Skeletal muscle satellite cell (primary cell): Measurements from ENCODE around the genes SMTNL2, TM4SF5, CHRNE, CAMTA2, ZNF594 and WSCD1.

- CAGE, long polyA plus RNA, result no peak
Observed at GRCh38 chr17:4584306-4585086, at the start of gene SMTNL2. Gene SMTNL2, plus strand, starts transcription at chr17:4584529.

- CAGE, long polyA plus RNA, result no peak
Observed at GRCh38 chr17:4708325-4708882, 2.0 kb upstream of the ARRB2 start.

DNA sequence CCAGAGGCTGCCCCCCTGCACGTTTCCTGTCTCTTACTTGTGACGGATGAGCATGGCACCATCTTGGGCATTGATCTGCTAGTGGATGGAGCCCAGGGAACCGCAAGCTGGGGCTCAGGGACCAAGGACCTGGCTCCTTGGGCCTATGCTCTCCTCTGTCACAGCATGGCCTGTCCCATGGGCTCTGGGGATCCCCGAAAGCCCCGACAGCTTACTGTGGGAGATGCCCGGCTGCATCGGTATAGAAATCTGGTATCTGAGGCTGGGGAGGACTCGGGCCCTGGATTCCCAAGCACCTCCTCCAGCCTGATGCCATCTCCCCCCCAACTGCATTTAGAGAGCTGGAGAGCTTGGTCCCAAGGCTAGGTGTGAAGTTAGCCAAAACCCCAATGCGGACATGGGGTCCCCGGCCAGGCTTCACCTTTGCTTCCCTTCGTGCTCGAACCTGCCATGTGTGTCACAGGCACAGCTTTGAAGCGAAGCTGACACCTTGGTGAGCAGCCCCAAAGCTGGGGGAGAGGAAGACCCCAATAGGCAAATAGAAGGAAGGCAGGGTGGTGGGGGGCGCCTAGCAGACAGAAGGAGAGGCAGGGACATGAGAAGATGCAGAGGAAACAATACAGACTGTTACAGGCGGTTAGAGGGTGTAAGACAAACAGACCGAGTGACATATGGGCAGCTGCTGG, 2.0 kb upstream of the CXCL16 start:
- CAGE, long polyA plus RNA, result no peak

GRCh38 chr17:4771556-4772268, at the start of gene TM4SF5:
Gene TM4SF5, plus strand, starts transcription at chr17:4771886.
- CAGE, long polyA plus RNA, result no peak

- CAGE, long polyA plus RNA, result no peak
Observed at GRCh38 chr17:4881296-4882148, 17.8 kb upstream of the C17orf107 start.

DNA sequence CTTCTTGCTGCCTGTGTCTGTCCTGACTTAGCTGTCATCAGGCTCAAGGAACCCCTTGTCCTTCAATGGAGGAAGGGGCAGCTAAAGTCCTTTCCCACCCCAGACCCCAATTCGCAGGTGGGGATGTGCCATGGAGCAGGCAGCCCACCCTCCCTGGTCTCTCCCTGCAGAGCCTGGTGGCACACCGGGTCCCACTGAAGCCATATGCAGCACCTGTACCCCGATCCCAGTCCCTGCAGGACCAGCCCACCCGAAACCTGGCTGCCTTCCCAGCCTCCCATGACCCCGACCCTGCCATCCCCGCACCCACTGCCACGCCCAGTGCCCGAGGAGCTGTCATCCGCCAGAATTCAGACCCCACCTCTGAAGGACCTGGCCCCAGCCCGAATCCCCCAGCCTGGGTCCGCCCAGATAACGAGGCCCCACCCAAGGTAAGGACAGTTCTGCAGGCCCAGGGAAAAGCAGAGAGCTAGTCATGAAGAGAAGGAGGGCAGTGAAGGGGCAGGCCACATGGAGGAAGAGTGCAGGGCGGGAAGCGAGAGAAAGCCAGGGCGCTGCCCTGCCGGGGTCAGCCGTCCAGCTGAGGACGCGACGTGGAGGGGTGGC, 7.9 kb upstream of the C17orf107 start:
- CAGE, long polyA plus RNA, result no peak

DNA sequence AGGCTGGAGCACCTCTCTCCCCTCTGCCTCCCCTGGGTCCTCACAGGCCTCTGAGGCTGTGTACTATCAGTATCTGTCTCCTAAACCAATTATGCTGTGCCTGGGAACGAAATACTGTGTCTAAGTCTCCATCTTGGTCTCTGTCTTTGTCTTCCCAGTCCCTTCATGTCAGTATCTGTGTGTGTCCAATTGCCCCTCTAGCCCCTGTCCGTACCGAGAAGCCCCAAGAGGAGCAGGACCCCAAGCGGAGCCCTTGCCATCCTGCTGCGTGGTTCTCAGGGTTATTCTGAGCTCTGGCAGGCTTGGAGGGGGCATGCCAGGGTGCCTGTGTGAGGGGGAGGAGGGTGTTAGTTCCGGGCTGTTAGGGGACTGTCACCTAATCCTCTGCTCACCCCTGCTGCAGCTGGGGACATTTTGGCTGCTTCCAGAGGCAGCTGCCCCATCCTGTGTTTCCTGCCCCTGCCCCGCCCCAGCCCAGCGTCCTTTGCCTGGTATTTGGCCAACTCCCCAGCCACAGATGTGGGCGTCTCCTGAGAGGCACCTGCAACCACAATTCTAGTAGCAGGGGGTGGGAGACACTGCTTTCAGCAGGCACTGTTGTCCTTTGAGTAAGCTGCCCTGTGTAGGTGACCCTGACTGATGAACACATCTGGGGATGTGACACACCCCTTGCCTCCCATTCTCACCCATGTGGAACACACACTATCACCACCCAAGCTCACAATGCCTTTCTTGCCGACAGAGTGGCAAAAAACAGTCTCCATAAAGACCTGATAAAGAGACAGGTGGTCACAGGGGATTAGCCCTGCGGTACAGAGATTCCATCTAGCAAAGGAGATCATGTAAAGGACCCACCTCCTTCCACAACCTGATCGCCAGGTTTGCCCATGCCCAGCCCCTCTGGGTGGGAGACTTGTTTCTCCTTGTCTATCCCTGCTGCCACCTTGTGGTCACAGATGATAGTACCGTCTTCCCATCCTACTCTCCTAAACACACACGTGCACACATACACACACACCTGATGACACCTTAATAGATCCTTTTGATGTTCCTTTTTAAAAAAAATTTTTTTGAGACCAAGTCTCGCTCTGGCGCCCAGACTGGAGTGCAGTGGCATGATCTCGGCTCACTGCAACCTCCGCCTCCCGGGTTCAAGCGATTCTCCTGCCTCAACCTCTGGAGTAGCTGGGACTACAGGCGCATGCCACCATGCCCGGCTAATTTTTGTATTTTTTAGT, at the start of gene CHRNE:
Gene CHRNE (minus strand): TSS at position 295 of the 1,238 bp plus-strand sequence.
- CAGE, long polyA plus RNA, result no peak

GRCh38 chr17:4968905-4969825, 1.5 kb upstream of the SPAG7 start:
- CAGE, long polyA plus RNA, result start-site peak on the minus strand at chr17:4969294-4969437, 198 and 94 reads in 2 replicates

DNA sequence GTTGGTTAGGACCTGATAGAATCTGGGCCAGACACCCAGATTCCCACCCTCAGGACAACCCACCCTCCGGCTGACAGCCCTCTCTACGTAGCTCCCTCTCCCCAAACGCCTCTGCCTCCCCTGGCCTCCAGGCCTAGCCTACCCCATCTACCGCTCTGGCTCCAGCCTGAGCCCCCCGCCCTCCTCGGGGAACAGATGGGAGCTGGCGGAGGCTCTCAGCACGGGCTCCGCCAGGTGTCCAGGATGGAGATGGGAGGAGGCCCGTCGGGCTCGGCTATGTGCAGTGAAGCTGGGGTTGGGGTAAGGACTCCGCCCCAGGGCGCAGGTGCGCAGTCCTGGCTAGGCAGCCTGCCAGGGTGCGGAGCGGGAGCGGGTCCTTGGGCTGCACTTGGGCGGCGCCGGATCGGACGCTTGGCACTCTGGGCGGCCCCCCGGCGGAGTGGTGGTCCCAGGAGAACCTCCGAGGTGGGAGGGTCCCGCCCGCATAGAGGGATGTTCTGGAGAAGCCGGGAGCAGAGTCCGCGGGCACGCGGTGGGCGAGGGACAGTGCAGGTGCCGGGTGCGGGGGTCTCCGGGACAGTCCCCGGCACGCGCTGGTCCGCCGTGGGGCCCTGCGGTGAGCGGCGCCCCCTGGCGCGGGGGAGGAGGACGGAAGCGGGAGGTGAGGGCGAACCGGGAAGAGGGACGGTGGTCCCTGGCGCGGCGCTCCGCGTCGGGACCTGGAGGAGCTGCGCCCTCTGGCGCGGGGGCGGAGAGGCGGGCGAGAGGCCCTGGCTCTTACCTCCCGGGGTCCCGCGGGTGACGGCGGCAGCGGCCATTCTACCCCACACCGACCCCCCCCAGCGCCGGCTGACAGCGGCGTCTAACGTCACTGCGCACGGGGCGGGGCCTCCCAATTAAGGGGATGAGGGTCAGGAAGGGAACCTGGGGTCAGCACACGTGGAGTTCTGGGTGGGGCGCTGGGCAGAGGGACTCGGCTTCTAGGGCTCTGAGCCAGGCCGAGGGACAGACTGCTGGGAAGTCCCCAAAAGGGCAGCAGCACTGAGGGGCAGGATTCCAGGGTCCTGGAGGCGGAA, at the start of gene CAMTA2:
Gene CAMTA2 (minus strand): TSS at position 864 of the 1,076 bp plus-strand sequence.
- CAGE, long polyA plus RNA, result no peak

DNA sequence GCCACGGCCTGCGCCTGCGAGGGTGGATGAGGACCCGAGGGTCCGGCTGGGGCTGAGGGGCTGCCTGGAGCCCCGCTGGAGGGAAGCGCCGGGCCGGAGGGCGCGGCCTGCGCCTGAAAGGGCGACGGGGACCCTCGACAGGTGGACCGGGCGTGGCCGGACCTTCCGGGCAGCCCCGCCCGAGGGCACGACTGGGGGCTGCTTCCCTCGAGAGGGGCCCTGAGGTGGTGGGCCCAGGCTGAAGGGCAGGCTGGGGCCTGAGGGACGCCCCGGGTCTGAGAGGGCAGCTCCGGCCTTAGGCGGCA, 300 bp downstream of the INCA1 start:
- CAGE, long polyA plus RNA, result no peak

- CAGE, long polyA plus RNA, result no peak
Observed at GRCh38 chr17:4999482-4999968, 1.8 kb downstream of the KIF1C start.

GRCh38 chr17:5019736-5020145, 15.5 kb downstream of the SLC52A1 start:
- CAGE, long polyA plus RNA, result no peak

DNA sequence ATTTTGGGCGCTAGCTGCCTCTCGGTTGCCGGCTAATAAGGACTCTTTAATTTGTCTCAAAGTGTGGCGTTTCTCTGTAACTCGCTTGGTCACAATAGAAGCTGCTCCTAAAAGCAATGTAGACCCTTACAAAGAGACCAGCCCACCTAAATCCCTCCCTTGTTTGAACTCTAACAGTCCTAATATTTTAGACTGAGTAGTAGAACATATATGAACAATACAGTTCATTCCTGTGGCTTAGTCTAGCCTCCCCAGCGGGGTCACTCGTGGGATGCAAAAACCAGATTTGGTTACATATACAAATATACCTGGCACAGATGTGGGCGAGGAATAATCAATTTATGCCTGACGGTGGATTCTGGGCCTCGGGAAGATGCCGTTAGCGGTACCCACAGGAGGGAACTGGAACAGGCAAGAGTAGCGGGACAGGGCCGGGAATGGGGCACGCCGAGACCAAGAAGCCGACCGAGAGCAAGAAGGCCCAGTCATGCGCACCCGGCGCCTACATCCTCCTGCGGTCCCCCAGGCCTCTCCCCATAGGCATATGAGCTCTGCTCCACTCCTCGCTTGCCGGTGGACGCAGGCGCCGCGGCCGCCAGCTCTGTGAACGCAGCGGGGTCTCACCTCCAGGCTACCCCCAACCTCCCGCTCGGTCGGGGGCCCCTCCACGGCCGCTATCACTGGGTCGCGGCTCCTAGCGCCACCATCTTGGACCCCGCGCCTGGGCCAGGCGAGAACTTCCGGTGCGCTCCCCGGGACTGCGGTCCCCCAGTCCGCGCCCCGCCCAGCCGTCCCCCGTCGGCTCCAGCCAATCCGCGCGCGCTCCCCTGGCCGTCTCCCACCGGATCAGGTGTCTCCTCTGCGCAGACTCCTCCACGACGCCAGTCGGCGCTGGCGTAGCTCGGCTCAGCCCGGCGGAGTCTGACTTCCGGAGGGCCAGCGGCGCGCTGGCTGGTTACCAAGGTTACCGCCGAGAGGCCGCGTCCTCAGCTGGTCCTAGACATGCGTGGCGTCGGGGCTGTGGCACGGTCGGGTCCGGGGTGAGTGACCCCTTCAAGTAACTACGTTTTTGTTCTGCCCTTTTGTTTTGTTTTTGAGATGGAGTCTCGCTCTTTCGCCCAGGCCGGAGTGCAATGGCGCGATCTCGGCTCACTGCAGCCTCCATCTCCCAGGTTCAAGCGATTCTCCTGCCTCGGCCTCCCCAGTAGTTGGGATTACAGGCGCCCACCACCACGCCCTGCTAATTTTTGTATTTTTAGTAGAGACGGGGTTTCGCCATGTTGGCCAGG, at the start of gene ZNF594:
Gene ZNF594 (minus strand): TSS at position 745 of the 1,289 bp plus-strand sequence.
- CAGE, long polyA plus RNA, result no peak

DNA sequence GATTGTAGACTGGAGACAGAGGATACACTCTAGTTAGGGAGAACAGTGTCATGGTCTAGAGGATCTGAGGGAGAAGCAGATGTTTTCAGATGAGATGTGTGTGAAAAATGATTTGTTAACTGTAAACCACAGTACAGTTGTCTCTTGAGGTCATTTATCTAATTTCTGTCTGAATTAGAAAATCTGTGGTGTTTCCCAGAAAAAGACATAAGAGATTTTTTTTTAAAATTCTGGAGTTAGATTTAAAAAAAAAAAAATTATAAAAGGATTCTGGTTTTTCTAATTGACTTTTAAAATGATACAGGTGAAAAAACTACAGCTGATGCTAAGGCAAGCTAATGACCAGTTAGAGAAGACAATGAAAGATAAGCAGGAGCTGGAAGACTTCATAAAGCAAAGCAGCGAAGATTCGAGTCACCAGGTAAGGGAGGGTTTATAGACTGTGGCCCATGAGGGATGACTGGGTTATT, 54.6 kb downstream of the NUP88 start:
- CAGE, long polyA plus RNA, result no peak

DNA sequence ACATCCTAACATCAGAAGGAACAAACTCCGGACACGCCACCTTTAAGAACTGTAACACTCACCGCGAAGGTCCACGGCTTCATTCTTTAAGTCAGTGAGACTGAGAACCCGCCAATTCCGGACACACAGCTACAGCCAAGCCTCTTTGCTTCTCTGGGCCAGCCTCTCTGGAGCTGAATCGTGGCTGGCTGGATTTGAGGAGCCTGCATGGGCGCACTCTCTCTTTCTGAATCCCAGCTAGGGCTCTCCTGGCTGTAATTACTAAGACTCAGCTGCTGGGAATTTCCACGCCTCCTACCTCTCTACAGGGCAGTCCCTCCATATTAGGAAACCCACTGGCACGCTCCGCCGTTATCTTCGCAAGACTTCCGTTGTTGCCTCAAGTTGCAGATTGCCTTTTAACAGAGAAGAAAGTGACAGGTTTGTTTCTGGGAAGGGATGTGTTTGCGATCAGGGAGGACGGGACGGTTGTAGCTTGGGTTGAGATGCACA, 188.3 kb upstream of the NLRP1 start:
- CAGE, long polyA plus RNA, result no peak

DNA sequence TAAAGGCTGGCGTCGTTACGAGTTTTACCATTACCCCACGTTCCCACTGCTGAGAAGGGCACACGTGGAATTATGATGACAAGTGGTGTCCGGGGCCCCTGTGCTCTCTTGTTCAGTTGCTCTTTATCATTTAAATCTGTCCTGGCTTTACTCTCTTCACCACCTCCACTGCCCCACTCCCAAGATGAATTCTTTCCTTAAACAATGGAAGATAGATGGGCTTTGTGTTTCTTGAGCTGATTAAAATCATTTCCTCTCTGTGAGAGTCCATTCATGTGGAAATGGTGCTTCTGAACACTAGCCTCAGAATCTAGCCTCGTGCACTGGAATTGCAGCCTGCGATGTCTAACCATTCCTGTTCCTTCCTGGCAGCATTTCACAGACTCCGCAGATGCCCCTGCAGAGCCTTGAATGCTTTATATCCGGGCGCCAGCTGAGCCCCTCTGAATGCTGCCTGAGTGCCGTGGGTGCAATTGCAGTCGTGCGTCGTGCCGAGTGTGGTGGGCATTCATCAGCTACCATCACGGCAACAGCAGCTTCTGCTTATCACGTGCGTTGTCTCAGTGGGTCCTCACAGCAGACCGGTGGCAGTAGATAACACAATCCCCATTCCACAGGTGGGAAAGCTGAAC, 172.9 kb upstream of the WSCD1 start:
- CAGE, long polyA plus RNA, result no peak

DNA sequence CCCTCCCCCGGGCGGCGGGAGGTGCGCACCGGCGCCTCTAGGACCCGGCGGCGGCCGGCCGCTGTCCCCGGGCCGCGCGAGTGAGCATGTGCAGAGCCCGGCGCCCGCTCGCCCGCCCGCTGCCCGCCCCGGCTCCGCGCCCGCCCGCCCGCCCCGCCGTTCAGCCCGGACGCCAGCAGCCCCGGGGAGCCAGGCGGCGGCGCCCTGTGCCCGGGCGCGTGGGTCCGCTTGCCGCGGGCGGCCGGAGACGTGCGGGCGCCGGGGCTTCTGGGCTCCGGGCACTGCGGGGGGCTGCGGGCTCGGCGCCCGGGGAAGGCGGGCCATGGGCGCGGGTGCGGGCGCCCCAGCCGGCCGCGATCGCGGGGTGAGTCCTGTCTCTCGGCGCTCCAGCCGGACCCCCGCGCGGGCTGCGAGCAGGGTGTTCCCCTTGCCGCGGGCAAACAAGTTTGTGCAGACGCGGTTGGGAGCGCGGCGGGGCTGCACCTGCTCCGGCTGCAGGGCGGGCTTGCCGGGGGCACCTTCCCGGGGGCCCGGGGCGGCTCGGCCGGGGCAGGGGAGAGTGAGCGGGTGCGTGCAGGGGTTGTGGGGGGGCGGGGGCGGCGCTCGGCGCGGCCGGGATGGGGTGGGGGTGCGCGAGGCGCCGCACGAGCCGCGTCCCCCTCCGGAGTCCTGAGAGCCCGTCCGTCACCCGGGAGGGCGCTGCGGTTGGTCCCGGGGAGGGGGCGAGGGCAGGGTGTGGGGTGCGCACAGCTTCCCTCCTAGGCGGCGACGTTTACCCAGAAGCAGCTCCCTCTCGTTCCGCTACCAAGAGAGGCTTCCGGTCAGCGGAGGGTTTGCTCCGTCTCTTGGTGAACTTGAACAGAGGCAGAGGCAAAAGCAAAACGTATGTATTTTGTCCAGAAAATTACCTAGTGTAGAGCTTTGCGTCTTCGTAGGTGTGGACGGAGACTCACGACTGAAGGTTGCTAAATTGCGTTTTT, at the start of gene WSCD1:
Gene WSCD1 (plus strand): TSS at position 91 of the 980 bp plus-strand sequence.
- CAGE, long polyA plus RNA, result no peak

DNA sequence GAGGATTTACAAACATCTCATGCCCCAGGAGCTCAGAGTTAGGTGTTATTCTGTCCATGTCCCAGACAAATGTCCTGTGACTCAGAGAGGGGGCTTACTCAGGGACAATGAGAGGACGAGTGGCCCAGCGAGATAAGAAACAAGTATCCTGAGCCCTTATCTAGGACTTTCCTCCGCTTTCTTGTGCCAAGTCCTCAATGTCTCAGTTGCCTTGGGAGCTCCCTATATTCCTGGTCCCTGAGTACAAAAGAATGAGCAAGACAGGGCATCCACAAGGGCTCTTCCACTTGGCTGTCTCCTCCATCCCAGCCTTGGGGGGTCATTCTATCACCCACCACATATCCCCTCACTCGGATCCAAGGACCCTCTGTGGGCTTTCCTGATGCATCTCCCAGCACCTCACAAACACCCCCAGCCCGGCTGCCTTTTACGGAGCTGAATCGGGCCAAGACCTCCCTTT, 121.3 kb downstream of the WSCD1 start:
- CAGE, long polyA plus RNA, result no peak

GRCh38 chr17:6495641-6496623, 51.7 kb downstream of the PIMREG start:
- CAGE, long polyA plus RNA, result no peak

GRCh38 chr17:6638777-6639400, 1.6 kb downstream of the KIAA0753 start:
- CAGE, long polyA plus RNA, result no peak